Penis (tissue), 1 donor: ENCODE measurements around the genes KCP, TNPO3 and SSMEM1.

GRCh38 chr7:128910571-128910918 is at the start of gene KCP:
KCP (minus strand) TSS chr7:128910709.
- PRO-cap = no peak

DNA sequence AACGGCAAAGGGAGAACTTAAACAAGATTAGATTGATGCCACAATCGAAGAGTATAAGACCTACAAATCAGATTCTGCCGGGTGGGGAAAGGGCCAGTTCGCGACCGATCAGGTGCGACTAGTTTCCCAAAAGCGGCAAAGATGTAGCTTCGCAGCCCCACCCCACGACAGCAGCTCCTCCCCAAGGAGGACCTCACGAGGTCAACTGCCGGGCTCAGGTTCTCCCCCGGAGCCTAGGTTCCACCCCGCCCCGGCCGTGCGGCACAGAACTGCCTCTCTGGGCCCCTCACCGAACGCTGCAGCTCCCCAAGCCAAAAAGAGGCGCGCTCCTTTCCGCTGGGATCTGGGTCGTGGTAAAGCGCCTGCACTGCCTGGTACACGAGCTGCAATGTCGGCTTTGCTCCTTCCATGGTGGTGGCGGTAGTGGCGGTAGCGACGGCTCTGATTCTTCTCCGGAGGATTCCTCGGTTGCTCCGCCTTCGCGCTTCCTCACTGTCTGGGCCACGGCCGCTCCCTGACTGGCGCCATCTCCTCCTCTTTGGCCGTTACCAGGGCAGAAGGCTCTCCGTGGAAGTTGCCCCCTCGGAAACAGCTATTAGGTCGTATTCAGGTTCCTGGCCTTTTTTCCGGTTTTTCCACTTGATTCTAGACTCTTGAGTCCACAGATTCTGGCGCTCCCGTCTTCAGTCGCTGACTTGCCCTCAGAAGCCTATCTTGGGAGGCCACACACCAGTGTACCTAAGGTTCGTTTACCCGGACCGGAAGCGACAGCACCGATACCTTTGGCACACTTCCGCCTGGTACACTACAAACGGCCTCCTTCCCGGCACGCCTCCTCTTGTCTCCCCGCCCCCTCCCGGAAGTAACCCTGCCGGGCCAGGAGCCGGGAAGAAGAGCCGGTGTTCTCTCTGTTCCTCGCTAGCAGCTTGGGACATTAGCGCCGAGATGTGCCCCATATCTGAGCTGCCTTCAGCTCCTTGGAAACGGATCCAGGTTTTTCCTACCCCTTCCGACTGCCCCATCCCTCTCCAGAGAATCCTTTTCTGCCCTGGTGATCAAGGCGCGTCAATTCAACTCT is at the start of gene TNPO3:
Gene TNPO3, minus strand, starts transcription at position 751 of the 1,078 bp plus-strand sequence.
- PRO-cap = bidirectional peak, plus-strand start at position 866 of the sequence, minus-strand start at position 540 of the sequence

- PRO-cap = no peak
These were observed 5.3 kb downstream of the TSPAN33 start for GRCh38 chr7:129149863-129150122.

DNA sequence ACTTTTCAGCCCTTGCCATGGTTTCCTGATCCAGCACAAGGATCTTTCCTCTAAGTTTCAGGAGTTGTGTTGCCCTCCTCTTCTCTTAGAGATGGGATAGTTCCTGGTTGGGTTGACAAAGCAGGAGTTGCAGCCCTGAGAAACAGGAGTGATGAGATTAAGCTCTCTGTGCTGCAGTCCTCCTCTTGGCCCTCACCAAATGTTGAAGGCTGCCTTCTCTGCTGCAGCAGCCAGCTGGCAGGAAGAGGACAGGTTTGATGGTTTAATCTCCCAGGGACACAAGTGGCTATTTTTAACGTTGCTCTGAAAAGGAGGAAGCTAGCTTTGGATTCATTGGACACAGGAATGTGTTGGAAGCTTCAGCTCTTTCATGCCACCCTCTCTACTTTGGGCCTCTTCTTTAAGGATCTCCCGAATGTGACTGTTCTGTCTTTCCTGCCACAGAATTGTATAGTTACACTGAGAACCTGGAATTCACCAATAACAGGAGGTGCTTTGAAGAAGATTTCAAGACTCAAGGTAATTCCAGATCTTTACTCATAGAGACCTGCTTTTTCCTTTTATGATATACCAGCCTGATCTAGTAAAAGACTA is 9.4 kb downstream of the STRIP2 start:
- PRO-cap = no peak

DNA sequence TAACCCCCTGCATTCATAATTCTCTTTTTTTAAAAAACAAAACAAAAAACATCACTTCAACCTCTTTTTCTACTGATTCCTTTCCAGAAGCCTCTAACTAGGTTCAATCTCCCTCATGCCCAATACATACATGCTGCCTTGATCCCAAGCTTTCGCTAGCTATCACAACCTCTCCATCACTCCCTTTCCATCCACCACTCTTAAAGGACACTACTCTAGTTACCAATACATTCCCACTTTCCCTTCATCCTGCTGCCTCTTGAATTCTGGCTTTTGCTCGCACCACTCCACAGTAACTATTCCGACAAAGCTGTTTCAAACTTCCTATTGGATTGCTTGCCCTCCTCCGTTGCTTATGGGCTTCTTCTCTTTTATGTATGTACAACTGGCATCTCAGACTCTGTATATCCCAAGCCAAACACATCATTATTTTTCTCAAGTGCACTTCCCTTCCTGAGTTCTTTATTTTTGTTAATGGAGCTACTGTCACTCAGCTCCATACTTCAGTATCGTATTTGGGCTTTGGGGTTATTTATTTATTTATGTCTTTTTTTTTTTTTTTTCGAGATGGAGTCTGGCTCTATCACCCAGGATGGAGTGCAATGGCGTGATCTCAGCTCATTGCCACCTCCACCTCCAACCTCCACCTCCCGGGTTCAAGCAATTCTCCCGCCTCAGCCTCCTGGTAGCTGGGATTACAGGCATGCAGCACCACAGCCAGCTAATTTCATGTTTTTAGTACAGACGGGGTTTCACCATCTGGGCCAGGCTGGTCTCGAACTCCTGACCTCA is 10.6 kb upstream of the NRF1 start:
- PRO-cap = no peak

- PRO-cap = no peak
These were observed 5.9 kb upstream of the NRF1 start for GRCh38 chr7:129605337-129606323.

GRCh38 chr7:129824850-129825331 is 127.9 kb downstream of the UBE2H start:
- PRO-cap = no peak

GRCh38 chr7:129830857-129831333 is 121.9 kb downstream of the UBE2H start:
- PRO-cap = no peak

GRCh38 chr7:129970642-129971367 is 18.0 kb upstream of the UBE2H start:
- PRO-cap = no peak

- PRO-cap = no peak
These were observed 28.9 kb downstream of the KLHDC10 start for GRCh38 chr7:130099092-130099744.

DNA sequence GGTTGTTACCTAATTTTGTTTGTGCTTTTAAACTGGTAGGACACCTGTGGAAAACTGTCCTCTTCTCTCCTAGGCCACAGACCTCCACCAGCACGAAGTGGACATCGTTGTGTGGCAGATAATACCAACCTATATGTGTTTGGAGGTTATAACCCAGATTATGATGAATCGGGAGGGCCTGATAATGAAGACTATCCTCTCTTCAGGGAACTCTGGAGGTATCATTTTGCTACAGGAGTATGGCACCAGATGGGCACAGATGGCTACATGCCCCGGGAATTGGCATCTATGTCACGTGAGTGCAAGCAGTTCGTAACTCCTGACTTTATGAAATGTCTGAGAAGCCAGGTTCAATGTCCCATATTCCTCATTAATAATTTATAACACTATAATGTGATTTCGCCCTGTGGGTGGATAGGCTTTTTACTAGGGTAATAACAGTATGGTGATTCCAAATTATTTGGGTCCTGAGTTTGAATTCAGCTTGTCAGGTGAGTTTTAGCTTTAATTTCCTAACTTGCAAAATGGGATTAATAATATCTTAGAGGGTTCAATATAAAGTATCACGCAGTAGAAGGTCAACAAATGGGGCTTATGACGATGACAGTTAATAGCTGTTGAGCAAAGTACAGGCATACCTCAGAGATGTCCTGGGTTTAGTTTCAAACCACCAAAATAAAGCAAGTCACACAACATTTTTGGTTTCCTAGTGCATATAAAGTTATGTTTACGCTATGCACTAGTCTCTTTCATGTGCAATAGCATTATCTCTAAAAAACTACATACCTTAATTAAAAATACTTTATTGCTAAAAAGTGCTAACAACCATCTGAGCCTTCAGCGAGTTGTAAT is 46.3 kb downstream of the KLHDC10 start:
- PRO-cap = no peak

DNA sequence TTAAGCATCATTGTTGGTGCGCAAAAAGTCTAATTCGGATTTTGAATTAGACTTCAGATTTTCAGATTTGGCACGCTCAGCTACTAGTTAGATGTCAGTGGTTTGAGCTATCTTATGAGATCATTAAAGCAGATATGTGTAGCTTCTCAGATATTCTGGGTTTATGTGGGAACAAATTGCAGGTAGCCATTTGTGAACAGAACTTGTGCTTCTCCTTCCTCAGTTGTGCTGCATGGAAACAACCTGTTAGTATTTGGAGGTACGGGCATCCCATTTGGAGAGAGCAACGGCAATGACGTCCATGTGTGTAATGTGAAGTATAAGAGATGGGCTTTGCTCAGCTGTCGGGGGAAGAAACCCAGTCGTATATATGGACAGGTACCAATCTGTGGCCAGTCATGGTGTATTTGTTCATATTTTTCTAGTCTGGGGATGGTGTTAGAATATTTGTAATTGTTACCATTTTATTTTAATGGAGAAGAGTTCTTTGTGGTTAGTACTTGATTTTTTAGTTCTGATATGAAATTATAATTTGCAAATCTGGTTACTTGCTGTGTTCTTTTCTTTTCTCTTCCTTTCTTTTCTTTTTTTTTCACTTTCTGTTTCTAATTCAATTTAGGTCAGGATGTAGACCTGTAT is 50.3 kb downstream of the KLHDC10 start:
- PRO-cap = no peak

GRCh38 chr7:130132095-130133369 is 62.2 kb downstream of the KLHDC10 start:
- PRO-cap = no peak

DNA sequence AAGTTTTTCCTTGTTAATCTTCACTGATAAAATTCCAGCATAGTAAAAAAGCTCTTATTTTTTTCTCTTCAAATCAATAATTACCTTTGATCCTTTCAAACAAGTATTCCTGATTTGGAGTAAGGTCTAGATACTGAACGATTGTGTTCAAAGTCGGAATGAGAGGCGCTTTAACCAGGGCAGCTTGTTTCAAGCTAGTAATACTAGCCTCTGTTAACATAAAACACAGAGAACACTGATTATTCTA is 27.0 kb downstream of the TMEM209 start:
- PRO-cap = no peak

DNA sequence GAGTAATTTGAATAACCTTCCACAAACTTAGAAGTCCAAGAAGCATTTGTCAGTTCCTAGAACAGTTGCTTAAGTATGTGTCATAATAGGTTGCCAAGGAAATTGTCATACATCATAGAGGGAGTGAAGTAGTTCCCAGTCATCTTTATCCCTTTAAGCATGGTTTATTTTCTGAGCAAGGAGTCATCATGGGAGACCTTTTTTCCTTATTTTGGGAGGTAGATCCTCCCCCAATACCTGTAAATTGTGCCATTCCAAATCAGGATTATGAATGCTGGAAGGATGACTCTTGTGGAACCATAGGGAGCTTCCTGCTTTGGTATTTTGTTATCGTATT is at the start of gene SSMEM1:
Gene SSMEM1, plus strand, starts transcription at position 138 of the 337 bp plus-strand sequence.
- PRO-cap = no peak

- PRO-cap = no peak
These were observed 18.7 kb upstream of the MEST start for GRCh38 chr7:130473171-130473629.

- PRO-cap = no peak
These were observed 22.4 kb downstream of the MEST start for GRCh38 chr7:130513961-130514987.

DNA sequence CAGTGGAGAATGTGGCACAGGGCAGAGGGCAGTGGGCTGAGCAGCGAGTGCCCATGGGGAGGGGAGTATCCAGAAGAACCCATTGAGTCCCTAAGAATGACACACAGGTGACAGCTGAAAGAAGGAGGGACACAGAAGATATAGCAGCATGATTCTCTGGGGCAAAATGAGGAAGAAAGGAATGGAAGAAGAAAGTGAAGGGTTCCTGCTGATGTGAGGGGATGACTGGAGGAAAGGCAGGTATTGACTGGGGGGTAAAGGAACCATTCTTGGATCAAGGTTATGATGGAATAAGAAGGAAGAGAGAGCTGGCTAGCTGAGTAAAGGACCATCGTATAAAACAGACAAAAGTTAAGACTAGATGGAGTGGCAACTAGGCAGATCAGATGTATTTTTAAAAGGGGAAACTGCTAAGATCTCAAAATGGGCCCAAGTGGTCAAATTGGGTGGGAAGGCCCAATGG is 25.1 kb downstream of the MEST start:
- PRO-cap = no peak

- PRO-cap = no peak
These were observed 25.9 kb downstream of the MEST start for GRCh38 chr7:130517541-130518346.

- PRO-cap = no peak
These were observed 151.1 kb upstream of the KLF14 start for GRCh38 chr7:130885034-130885537.